T-cell (primary cell): ENCODE measurements around a stretch of chr10.

DNA sequence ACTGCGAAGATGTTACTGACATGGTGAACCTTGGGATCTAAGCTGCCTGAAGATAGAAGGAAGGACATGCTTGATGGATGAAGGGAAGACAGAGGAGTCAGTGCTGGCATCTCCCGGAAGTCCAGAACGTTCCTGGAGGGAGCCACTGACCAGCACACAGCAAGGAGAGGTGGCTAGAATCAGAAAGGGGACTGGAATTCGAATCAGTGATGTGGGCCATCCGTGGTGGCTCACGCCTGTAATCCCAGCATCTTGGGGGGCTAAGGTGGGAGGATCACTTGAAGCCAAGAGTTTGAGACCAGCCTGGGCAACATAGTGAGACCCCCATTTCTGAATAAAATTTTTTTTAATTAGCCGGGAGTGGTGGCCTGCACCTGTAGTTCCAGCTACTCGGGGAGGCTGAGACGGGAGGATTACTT lies 5.3 kb upstream of the SLC29A3 start:
- PRO-cap, 7 experiments: no peak in any of the 7 experiments

DNA sequence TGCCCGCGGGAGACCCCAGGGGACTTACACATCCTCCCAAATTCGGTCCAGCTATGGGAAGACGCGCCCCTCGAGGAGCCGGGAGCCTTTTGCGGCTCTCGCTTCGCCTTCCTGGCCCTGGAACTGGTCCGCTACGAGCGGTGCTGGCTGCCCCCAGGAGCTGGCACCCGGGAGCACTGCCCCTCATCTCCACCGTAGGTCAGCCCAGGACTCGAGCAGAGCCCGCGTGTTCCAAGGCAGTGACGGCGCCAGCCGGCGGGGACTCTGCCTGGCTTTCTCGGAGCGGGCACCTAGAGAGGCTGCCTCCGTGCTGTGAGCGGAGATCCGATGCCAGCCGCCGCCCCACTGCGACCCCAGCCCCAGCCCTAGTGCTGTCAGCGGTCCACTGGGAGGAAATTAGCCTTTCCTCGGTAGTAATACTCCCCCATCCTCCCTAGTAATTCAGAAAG lies 1.2 kb downstream of the CDH23 start:
- PRO-cap, 7 experiments: no peak in any of the 7 experiments

DNA sequence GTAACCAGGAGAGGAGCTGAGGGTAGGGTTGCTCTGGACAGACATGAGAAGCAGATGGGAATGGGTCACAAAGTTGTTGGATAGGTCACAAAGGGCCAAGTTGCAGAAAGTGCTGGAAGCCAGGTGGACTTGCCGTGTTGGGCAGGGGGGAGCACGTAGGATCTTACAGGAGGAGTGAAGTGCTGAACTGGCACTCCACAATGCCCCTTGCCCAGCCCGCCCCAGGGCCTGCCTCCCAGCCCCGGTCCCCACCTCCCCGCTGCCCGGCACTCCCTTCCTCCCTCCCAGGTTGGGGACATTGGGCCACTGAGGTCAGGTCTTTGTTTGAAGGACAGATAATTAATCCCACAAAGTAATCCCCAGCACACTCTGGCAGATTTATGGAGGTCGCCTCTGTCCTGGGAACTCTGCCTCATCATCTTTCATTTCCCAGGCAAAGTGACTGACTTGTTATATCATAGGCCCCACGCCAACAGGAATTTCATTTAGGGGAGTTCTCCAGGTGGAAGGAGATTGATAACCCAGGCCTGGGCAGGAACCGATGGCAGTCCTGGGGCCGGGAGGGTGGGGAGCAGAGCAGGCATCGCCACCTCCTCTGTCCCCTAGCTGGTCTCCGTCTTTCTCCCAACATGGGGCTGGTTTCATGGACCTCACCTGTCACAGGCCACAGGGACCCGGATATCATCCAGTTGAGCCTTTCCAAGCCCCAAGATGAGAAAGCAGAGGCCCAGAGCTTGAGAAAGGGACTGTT lies 122.8 kb downstream of the C10orf105 start:
- PRO-cap, 7 experiments: no peak in any of the 7 experiments

GRCh38 chr10:71726808-71727190 lies 7.2 kb upstream of the C10orf105 start:
- PRO-cap, 7 experiments: no peak in any of the 7 experiments

DNA sequence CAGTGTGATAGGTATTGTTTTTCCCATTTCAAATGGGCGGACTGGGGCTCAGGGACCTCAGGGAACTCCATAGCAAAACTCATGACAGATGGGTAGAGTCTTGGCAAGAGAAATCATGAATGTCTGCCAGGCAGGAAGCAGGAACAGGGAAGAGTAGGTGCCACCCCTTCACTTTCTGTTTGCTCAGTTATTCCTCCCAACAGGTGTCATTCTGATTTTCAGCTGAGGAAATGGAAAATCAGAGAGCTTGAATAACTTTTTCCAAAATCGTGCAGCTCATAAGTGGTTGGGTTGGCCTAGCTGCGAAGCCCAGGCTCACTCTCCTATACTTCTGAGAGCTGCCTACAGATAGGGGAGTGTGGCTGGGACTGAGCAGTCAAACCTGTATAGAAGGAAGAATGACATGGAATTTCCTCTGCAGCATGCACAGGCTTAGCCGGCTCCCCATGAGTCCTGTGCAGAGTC lies 17.6 kb upstream of the C10orf105 start:
- PRO-cap, 7 experiments: no peak in any of the 7 experiments

DNA sequence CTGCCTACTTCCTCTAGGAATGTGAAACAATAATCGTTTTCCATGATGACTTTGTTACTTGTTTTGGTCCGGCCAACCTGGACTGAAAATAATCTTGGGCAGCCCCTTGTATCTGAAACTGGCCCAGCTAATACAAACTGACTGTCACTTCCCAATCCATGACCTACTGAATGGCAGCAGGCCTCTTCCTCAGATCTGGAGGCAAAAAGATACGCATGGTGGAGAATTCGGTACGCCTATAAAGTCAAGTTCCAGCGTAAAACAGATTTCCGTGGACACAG lies 14.3 kb downstream of the PSAP start:
- PRO-cap, 7 experiments: no peak in any of the 7 experiments

DNA sequence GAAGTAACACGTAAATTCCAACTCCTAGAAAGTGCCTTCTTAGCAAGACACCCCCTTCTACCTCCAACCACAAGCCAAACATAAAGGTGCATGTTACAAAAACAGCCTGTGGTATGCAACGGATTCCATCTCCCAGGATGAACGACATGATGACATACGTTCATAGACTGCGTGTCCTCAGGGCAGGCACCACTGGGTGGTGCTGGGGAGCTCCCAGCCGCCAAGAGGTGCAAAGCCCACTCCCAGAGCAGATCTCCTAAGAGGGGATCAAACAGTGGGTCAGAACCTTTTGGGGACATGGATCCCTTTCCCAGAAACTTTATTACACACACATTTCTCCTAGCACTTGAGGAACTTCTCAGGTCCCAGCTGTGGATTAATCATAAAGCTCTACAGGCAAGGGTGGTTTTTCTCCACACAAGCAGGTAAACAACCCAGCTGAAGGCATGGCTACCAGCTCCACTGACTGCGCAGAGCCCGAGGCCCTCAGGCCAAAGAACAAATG lies 13.9 kb downstream of the PSAP start:
- PRO-cap, 7 experiments: no peak in any of the 7 experiments

DNA sequence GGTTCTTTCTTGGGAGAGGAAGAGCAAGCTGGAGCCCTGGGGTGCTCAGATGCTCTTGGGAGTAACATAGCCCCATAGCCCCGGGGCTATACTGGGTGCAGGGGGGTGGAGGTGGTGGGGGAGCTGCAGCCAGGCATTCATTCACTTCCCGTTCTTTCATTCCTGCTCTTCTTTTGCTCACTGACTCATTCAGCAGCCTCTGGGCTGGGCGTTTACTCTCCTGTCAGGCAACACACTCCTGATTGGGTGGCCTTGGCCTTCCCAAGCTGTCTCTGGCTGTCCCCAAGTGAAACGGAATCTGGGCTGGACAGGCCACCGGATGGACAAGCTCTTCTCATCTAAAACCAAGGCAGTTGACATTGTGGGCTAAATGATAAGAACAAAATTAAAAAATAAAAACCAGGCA lies 34.6 kb downstream of the CHST3 start:
- PRO-cap, 7 experiments: no peak in any of the 7 experiments

GRCh38 chr10:71999339-72000110 lies 35.3 kb downstream of the CHST3 start:
- PRO-cap, 7 experiments: no peak in any of the 7 experiments

DNA sequence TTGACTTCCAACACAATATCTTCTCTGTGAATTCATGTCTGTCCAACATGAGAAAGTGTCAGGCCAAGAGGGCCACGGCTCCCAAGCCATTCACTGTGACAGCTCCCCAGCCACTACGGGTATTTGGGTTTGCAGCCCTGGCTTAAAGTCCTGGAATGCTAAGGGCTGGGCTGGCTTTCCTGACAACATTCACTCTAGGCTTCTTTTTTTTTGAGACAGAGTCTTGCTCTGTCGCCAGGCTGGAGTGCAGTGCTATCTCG lies 53.3 kb downstream of the CHST3 start:
- PRO-cap, 7 experiments: no peak in any of the 7 experiments

GRCh38 chr10:72073589-72074091 lies 14.7 kb downstream of the SPOCK2 start:
- PRO-cap, 7 experiments: peak in 1 of 7 experiments; most common minus-strand start chr10:72073668 (in 1)

- PRO-cap, 7 experiments: no peak in any of the 7 experiments
Observed at GRCh38 chr10:72106309-72106654, 17.9 kb upstream of the SPOCK2 start.

GRCh38 chr10:72176483-72177391 lies 39.1 kb upstream of the ANAPC16 start:
- PRO-cap, 7 experiments: no peak in any of the 7 experiments

- PRO-cap, 7 experiments: peak in 2 of 7 experiments; most common minus-strand start chr10:72274450 (in 2)
Observed at GRCh38 chr10:72274126-72274477, 378 bp downstream of the DDIT4 start.

DNA sequence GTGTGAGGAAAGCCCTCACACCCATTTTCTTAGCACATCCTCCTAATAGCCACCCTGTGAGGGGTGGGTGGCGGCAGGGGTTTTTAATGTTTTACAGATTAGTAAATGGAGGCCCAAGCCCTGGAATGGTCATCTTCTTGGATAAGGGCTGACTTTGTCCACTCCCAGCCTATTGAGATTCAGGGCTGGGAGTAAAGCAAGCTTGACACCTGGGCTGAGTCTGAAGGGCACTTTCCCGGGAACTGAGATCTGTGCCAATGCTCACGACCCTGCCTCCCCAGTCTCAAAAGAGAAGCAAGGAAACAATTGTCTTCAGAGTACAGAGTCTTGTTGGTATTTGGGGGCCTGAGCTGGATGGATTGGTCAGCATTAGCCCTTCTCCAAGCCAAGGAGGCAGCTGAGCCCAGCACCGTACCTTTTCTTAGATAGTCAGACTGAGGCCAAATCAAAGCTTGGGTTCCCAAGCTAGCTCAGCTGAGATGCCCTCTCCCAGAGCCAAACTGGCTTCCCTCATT lies 3.6 kb downstream of the DDIT4 start:
- PRO-cap, 7 experiments: no peak in any of the 7 experiments

DNA sequence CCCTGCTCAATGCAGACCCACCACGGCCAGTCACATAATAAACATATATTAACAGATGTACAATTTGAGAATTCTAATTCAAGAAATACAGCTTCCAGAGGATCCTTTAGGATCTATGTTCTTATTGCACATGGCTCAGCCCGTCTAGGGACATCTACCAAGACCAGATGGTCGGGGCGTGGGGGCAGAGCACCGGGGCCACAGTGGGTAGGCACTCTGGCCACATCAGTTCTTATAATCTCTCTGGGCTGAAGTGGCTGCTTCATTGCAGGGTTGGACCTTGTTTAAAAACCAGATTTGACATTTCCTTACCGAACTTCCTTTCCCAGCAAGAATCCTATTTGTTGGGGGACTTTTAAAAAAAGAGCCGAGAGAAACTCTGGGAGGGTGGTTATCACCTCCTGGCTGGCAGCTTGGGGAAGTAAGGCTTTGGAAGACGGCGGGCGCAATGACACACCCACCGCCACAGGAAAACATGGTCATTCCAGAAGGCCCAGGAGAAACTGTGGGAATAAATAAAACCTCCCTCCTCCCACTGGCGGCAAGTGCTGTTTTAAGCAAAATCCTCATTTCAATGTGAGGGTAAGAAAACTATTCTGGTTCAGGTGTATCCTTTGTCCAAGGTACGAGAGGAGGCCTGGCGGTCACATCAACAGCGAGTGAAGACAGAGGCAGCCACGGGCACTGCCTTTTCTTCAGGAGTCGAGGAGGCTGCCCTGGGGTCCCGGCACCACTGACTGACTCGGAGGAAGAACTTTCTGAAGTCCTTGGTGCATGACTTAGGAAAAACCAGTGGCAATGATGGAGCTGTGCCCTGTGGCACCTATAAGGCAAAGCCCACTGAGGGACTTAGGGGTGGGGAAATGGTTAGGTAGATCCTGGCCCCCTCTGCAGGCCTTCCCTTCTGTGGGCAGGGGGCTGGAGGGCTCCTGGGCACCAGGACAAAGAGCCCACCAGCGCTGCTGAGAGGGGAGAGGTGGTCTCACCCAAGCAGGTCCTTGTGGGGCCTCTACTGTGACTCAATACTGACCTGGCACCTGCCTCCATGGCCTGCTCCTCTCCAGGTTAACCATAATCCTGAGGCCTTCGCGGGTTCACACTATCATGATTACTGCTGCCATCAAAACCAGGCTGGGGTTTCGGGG lies 21.5 kb downstream of the DNAJB12 start:
- PRO-cap, 7 experiments: peak in 1 of 7 experiments; most common minus-strand start position 757 of the sequence (in 1)

DNA sequence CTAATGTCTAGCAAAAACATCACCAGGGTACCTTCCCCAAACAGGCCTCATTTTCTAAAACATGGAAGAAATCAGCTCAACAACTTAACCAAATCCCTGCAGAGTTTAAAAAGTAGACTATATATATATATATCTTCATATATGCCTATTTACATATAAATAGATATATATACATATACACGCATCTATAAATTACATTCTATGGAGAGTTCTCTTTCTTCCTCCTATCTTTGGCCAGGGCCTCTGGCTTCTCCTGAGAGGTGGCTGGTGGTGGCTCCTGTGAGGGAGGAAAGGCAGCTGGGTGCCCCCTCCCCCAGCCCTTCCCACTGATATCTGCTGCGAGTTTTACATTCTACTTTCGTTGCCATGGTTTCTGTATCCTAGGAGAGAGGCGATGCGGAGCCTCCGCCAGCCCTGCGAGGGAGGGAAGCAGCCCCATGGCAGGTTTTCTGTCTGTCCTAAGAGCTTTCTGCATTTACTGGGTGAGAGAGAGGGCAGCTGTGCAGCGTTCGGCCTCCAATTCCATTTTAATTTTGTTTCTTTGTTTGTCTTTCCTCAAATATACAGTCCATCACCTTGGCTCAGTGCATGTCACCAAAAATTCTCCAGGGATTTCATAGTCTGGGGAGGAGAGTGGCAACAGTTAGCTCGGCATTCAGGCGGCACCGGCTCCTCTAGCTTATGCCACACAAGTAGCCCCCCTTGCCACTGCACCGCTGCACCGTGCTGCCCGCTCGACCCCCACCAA lies 20.5 kb downstream of the DNAJB12 start:
- PRO-cap, 7 experiments: no peak in any of the 7 experiments

- PRO-cap, 7 experiments: no peak in any of the 7 experiments
Observed at GRCh38 chr10:72336092-72337090, 18.3 kb downstream of the DNAJB12 start.

- PRO-cap, 7 experiments: no peak in any of the 7 experiments
Observed at GRCh38 chr10:72344954-72345170, 9.9 kb downstream of the DNAJB12 start.

DNA sequence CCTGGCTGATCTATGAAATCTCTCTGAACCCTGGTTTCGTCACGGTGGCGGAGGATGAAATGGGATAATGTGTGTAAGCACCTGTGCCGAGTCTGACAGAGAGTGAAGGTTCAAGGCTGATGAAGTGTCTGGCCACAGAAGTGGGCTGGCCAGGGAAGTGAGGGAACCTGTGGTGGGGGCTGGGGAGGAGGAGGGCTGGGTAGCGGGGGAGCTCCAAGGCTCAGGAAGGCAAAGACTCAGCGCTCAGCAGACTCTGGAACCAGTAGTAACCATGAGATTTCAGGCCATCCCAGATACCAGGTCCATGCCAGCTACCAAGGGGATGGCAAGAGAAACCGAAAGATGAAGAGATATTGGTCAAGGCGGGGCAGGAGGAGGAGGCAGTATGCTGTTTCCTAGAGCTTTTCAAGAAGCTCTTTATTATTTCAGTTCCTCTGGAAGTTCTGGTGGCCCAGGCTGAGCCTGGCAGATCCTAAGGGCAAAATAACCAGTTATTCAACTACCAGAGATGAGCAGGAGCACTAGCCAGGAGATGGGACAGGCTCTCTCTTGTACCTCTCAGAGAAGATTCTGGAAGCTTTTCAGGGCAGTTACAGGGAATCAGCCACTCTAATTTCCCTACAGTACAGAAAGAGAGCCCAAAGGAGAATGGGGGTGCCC lies 5.4 kb downstream of the DNAJB12 start:
- PRO-cap, 7 experiments: no peak in any of the 7 experiments